LNCaP clone FGC (cell line): ENCODE measurements around a stretch of chr18.

GRCh38 chr18:58213843-58214377, 169.9 kb downstream of the NEDD4L start:
- RRBS, 2 experiments = no CpG with 5 or more reads among the region's 4 CpGs

DNA sequence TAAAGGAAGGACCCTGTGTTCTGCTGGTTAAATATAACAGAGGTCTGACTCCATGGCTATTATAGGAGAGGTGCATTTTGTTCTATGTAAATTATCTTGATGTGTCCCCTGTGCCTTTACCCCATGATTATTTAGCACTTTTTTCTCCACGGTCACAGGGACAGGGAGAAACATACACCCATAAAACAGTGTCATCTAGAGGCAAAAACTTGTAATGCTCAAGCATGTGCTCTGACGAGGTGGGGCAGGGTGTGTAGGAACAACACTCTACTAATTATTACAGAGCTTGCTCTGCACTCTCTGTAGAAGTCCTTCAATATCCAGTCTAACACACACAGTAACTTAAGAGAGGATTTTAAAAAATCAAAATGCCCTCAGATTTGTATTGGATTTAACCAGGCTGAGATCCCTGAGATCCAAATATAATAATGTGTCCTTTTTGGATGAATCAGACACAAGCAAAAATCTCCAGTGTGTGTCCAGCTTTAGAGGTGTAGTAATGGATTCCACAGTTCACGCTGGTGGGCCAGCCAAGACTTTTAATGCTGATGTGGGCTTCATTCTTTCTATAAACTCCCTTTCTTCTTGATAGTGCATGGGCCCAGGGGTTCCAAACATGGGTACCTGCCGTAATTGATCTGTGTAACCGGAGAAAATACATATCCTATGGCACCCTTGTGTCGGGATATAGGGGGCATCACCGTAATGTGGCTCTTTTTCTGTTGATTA, 188.1 kb downstream of the NEDD4L start:
- RRBS, 2 experiments = no CpG with 5 or more reads among the region's 7 CpGs

GRCh38 chr18:58255811-58256765, 212.1 kb downstream of the NEDD4L start:
- RRBS, 2 experiments = 95 to 96% methylated on average over 18 of the region's 87 CpGs

GRCh38 chr18:58345043-58345596, 283.8 kb downstream of the ALPK2 start:
- RRBS, 2 experiments = no CpG with 5 or more reads among the region's 8 CpGs

GRCh38 chr18:58361039-58361710, 267.7 kb downstream of the ALPK2 start:
- RRBS, 2 experiments = 83 to 84% methylated on average over 3 of the region's 9 CpGs

- RRBS, 2 experiments = no CpG with 5 or more reads among the region's 10 CpGs
Observed at GRCh38 chr18:58361935-58362702, 266.8 kb downstream of the ALPK2 start.

DNA sequence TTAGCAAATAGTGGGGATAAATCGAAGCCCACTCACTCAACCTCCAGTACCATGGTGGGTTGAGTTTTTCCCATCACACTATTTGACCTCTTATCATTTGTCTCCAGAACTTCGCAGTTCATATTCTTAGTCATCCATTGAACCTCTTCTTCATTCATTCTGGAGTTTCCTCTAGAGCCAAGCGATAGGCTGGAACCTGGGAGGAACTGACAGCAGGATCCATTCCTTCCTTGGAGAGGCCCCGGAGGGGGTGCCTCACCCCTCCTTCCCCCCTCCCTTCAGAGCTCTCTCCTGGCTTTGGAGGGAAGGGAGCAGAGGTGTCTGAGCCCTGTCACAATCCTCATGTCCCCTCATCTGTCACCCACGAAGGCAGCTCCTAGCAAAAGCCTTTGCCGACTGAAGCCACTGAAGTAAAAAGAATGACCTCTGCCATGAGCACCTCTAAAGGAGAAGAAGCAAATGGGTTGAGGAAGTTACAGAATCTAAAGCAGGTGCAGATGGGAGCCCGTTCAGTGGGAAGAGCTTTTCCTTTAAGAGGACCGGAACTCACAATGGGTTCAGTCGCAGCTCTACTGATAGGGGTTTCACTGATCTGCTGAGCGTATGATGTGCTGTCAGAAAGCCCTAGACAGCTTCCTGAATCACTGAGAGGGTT, 214.0 kb downstream of the ALPK2 start:
- RRBS, 2 experiments = 57% methylated on average over 1 of the region's 10 CpGs; no CpG with 5 or more reads in 1 of the 2 experiments

DNA sequence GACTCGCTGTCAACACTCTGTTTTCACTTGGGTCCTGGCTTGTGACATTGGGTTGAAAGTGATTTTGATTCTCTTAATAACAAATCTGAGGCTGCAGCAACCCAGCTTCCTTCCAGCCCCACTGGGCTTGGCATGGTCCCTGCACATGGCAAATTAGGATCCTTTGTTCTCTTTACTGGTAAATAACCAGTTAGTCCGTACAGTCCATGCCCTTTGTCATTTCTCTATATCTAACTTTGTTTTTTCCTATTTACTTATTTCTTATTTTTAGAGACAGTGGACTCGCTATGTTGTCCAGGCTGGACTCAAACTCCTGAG, 186.5 kb downstream of the ALPK2 start:
- RRBS, 2 experiments = no CpG with 5 or more reads among the region's 3 CpGs

GRCh38 chr18:58444123-58444854, 184.6 kb downstream of the ALPK2 start:
- RRBS, 2 experiments = no CpG with 5 or more reads among the region's 9 CpGs

DNA sequence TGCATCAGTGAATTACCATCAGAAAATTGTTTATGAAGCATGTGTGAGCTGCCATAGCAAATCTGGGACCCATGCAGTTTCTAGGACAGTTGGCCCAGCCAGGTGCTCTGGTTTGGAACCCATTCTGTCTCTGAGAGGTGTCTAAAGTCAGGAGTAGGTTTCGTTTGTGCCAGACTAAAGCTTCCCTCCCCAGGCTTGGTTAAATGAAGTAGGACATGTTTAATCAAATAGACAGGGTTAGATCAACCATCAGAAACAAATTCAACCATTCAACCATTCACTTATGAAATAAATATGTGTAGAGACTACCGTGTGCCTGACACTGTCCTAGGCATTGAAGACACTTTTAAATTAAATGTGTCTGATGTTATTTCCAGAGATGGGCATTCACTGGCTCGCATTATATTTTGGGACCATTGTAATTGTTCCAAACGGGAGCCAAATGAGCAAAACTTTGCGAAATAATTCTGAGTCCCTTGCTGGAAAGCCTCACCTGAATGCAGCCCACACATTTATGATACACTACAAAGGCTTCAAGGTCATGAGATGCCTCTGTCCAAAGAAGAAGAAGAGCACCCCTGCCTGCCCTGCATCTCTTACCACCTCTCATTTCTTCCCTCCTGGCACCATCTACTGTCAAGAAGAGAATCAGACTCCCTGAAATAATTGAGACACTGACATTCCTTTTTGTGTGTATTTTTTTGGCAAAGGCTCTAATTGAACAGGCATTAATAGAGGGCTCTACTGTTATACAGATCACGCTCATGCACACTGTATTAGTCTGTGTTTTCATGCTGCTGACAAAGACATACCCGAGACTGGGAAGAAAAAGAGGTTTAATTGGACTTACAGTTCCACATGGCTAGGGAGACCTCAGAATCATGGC, 176.6 kb downstream of the ALPK2 start:
- RRBS, 2 experiments = no CpG with 5 or more reads among the region's 7 CpGs

- RRBS, 2 experiments = no CpG with 5 or more reads among the region's 5 CpGs
Observed at GRCh38 chr18:58525887-58526687, 102.8 kb downstream of the ALPK2 start.

DNA sequence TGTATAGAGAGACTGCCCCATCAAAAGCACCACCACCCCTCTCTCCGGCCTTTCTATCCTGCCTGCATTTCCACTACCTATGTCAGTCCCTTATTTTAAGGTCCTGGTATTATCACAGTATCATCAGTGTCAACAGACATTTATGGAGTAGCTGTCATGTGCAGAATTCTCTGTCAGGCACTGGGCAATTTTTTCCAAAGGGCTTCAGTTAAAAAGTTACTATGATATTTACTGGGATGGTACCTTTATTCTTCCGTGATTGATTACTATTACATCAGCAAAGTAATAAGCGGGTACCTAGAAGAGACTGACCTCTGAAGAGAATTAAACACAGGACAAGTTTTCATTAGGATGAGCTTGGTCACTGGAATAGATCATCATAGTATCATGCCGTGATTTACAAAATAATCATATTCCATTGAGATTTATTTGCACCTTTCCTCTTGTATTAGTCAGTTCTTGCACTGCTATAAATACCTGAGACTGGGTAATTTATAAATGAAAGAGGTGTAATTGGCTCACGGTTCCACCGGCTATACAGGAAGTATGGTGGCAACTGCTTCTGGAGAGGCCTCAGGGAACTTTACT, 88.2 kb downstream of the ALPK2 start:
- RRBS, 2 experiments = no CpG with 5 or more reads among the region's 6 CpGs

DNA sequence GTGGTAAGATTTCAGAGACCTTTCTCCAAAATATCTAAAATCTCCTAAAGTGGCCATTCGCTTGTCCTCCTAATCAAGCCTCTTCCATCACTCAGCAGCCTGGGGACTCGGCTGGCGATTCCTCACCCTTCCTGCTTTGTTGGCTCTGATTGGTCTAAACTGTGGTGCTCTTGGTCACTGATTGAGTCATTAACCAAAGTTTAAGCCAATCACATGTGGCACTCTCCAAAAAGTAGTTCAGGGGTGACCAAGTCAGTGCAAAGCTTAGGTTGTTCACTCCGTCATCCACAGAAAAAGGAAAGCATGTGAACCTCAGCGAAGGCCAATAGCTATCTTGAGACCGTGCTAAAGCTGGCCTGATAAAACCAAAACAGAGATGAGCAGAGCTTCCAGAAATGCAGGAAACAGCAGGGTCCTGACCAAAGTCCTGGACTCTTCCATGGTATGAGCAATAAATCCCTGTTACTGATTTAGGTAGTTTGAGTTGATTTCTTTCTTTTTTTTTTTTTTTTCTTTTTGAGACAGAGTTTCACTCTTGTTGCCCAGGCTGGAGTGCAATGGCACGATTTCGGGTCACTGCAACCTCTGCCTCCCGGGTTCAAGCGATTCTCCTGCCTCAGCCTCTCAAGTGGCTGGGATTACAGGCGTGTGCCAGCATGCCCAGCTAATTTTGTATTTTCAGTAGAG, 4.8 kb downstream of the ALPK2 start:
- RRBS, 2 experiments = no CpG with 5 or more reads among the region's 11 CpGs

GRCh38 chr18:58714122-58714797, 43.0 kb downstream of the MALT1 start:
- RRBS, 2 experiments = no CpG with 5 or more reads among the region's 5 CpGs

GRCh38 chr18:58864289-58864569, 448 bp upstream of the ZNF532 start:
- RRBS, 2 experiments = no CpG with 5 or more reads among the region's 7 CpGs

GRCh38 chr18:58864570-58864684, 250 bp upstream of the ZNF532 start:
- RRBS, 2 experiments = no CpG with 5 or more reads among the region's 3 CpGs

- RRBS, 2 experiments = no CpG with 5 or more reads among the region's 5 CpGs
Observed at GRCh38 chr18:58866897-58867181, 2.2 kb downstream of the ZNF532 start.

GRCh38 chr18:58887262-58888181, 22.8 kb downstream of the ZNF532 start:
- RRBS, 2 experiments = no CpG with 5 or more reads among the region's 15 CpGs

- RRBS, 2 experiments = no CpG with 5 or more reads among the region's 18 CpGs
Observed at GRCh38 chr18:58974804-58975815, 110.4 kb downstream of the ZNF532 start.

DNA sequence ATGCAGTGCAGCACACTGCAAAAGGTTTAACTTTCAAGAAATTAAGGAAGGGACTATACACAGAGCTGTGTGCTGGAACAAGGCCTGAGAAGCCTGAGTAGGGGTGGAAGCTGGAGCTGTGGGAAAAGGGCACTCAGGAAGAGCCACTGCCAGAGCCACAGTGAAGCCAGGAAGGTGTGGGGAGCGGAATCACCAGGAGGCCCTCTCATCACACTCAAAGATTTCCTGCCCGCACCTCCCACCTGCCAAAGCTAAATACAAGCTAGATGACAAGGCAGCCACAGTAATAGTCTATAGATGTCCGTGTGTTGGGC, 126.0 kb downstream of the ZNF532 start:
- RRBS, 2 experiments = no CpG with 5 or more reads among the region's 3 CpGs